HTR-8/SVneo (cell line): ENCODE measurements around a stretch of chr2.

DNA sequence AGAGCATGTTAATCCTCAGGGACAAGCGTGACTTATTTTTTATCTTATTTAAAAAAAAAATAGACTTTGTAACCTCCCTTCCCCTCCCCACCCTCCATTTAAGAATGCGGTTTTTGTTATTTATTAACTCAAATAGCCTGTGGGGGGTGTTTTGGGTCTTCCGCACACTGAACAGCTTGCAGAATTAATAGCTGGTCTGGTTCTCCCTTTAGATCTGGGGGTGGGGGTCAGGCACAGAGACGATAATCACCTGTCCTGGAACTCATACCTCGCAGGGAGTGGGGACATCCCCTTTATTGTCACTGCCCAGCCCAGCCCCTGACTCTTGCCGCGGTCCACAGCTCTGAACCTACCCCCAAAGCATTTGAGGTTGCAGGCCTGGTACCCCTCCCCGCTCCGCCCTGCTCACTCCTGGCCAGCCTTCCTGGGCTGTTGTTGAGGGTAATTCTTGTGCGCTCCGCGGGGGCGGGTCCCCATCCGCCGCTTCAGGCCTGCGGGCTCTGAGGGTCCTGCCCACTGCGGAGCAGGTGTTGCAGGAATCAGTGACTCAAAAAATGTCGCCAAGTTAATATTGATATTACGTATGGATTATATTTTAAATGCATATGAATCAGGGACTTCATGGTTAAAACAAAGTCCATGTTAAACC, 64.4 kb upstream of the TMEM17 start:
- RRBS = no CpG with 5 or more reads among the region's 19 CpGs

DNA sequence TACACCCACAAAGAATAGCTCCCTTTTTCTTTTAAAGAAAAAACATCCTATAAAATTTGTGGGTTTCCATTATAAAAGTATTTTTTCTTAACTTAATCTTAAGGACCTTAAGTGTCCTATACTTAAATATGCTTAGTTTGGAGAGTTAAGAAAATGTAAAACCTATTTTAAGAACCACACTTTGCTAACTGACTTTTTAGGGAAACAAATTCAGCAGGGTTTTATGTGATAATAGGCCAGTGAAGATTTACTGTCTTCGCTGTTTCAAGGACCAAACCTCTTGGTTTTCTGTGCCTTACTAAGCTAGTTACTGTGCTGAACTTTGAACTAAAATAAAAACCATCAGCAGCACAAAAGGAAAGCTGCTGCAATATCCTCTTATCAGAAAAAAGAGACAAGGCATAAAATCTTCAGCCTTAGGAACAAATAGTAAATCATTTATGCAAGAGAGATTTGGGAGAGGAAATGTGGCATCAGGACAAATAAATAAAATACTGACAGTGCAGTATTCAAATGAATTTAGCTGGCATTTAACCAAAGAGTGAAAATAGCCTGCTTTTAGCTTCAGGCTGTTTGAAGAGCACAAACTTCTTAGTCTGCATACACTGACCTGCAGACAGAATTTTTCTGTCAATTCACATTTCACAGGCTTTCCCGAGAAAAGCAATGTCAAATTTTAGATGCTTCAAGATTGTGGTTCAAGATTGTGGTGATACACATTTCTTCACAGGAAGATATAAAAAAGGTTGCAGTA, 64.1 kb upstream of the EHBP1 start:
- RRBS = no CpG with 5 or more reads among the region's 2 CpGs

- RRBS = no CpG with 5 or more reads among the region's 1 CpG
Measured at GRCh38 chr2:62653840-62654078, 51.8 kb upstream of the EHBP1 start.

DNA sequence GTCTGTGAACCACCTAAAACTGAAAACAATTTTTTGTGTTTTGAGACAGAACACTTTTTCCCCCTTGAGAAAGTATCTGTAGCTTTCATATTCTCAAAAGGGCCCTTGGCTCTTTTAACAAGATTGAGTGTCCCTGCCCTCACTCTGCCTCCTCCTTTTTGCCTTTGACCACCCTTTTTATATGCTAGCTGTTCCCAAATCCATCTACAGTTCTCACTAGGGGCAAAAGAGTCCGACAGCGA, 864 bp upstream of the EHBP1 start:
- RRBS = no CpG with 5 or more reads among the region's 2 CpGs

GRCh38 chr2:63044521-63044924, 6.1 kb upstream of the OTX1 start:
- RRBS = no CpG with 5 or more reads among the region's 7 CpGs

GRCh38 chr2:63046748-63048023, 3.4 kb upstream of the OTX1 start:
- RRBS = 98% methylated on average over 33 of the region's 71 CpGs

GRCh38 chr2:63729257-63730003, 112.3 kb upstream of the UGP2 start:
- RRBS = no CpG with 5 or more reads among the region's 2 CpGs

GRCh38 chr2:63821992-63822353, 19.7 kb upstream of the UGP2 start:
- RRBS = no CpG with 5 or more reads among the region's 2 CpGs

DNA sequence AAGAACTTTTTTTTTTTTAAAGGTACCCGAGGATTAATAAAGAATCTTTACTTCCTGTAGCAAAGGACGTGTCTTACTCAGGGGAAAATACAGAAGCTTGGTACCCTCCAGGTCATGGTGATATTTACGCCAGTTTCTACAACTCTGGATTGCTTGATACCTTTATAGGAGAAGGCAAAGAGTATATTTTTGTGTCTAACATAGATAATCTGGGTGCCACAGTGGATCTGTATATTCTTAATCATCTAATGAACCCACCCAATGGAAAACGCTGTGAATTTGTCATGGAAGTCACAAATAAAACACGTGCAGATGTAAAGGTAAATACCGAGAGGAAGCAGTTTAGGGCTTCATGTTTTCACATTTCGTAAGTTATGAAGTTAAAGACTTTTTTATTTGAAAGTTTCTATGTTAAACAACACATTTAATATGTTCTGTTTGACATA, 43.9 kb downstream of the UGP2 start:
- RRBS = no CpG with 5 or more reads among the region's 7 CpGs

- RRBS = no CpG with 5 or more reads among the region's 4 CpGs
Measured at GRCh38 chr2:63886041-63886874, 44.6 kb downstream of the UGP2 start.

DNA sequence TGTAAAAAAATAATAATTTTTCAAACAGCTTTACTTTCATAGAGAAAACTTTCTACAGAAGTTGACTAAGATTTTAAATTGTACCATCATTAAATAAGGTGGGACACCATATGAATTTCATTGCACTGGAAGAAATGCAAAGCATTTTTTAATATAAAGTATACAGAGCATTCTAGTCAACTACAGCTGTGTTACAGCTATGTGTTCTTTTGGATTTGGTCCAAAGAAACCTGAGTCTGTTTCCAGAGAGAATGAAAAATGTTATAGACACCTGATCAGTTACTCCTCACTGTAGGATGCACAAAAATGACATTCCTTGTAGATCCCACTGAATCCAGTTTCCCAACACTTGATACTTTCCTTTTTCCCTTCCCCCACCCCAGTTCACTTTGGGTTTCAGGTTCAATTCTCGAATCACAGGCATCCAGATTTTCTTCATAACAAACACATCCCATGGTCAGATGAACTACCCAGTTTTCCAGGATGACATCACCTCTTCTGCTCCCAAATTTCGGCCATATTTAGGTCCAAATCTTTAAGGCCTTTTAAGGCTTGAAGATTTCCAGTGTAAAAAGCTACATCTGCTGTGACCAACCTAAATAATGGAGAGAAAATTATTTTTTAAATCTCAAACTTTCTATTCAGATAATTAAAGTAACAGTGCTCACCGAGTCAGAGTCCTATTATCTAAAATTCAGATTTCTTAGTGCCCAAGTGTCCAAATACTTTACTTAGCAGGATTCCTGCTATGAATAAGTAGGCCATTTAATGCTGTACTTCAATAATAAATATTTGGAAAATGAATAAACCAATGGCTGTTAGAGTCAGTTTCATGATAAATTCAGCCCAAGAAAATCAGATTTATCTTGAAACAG, 51.5 kb downstream of the UGP2 start:
- RRBS = no CpG with 5 or more reads among the region's 3 CpGs

GRCh38 chr2:64012521-64013211, 6.6 kb downstream of the VPS54 start:
- RRBS = no CpG with 5 or more reads among the region's 4 CpGs

GRCh38 chr2:64036421-64036796, 17.2 kb upstream of the VPS54 start:
- RRBS = no CpG with 5 or more reads among the region's 2 CpGs

DNA sequence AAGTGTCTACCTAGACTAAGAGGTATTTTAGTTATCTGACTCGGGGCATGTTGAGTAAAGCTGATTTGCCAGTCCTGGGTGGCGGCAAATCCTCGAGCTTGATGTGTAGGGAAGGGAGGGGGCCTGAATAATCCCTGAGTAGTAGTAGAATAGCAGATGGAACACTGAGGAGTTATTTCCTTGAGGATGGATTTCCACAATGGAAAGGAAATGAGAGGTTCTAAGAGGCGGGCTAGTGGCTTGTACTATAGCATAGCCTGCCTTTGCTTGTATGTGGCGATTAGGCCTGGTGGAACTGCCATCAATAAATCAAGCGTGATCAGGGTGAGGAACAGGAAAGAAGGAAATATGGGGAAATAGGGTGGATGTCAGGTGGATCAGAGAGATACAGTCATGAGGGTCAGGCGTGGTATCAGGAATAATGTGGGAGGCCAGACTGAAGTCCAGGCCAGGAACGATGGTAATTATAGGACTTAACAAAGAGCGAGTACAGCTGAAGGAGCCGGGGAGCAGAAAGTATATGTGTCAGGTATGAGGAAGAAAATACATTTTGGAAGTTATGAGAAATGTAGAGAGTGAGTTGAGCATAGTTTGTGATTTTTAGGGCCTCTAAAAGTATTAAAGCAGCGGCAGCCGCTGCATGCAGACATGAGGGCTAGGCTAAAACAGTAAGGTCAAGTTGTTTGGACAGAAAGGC, 57.5 kb upstream of the VPS54 start:
- RRBS = no CpG with 5 or more reads among the region's 12 CpGs

DNA sequence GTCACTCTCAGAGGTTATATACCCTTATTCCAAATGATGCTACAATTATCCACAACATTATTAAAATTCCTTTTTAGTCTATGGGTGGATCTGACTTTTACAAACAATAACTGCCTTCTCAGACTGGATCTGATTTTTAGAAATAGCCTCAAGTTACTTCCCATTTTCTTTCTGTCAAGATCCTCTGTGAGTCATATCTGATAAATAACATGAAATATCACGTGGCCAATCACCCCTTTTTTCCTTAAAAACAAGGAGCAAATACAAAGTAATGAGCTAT, 6.7 kb downstream of the PELI1 start:
- RRBS = no CpG with 5 or more reads among the region's 1 CpG

GRCh38 chr2:64252608-64253046, 108.4 kb upstream of the PELI1 start:
- RRBS = no CpG with 5 or more reads among the region's 9 CpGs

- RRBS = no CpG with 5 or more reads among the region's 13 CpGs
Measured at GRCh38 chr2:64311672-64312237, 142.2 kb upstream of the LGALSL start.

DNA sequence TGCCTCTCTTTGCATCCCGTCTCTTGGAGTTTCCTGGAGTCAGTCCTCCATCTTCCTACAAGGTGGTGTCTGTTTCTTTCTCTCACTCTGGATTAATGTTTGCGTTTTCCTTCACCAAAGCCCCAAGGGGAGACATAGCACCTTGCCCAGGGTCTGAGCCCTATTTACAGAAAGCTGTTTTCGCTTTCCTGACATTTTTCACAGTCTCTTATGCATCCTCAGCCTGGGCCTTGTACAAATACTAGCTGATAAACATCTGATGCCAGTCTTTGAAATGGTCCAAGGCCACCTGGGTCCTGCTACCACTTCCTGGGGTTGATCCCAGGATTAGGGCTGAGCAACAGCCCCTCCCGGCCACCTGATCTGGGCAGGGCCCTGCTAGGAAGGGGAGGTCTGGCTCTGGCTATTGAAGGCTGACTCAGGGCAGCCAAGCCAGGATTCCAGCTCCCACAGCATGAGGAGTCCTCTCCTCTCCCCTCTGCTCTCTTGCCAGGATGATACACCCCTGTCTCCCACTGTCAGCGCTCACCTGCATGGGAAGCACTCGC, 53.3 kb upstream of the LGALSL start:
- RRBS = no CpG with 5 or more reads among the region's 6 CpGs

- RRBS = no CpG with 5 or more reads among the region's 2 CpGs
Measured at GRCh38 chr2:64462048-64462425, 8.1 kb downstream of the LGALSL start.

DNA sequence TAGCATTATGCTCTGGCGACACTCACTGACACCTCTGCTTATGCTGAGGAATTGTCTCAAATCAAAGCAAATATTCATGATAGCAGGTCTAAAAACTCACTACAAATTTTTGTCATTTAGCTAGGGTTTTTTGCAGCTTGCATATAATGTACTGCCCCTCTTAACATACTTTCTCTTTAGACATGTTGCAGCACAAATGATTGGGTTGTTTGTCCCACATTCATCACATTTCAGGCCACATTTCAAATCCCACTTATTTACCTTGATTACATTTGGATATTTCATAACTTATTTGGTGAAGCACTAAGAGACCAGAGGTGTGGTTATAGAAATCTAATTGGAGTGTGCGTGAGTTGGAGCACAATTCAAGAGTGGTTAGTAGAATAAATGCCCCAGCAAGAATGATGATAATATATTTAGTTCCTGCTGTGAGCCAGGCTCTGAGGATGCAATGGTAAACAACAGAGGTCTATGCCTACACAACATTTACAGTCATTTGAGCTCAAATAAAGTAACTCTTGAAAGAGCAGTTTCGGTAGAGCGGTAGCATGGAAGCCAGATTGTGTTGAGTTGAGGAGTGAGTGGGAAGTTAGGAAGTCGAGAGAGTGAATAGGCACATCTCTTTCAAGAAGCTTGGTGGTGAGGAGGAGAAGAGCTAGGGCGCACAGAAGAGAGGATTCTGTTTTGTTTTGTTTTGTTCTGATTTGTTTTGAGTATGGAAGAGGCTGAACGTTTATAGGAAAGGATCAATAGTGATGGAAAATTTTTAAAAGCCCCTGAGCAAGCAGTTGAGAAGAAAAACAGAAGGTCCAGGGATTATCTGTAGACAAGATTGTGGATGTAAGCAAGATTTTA, 15.3 kb downstream of the AFTPH start:
- RRBS = no CpG with 5 or more reads among the region's 7 CpGs